ENCODE measurements around a stretch of chr22.

DNA sequence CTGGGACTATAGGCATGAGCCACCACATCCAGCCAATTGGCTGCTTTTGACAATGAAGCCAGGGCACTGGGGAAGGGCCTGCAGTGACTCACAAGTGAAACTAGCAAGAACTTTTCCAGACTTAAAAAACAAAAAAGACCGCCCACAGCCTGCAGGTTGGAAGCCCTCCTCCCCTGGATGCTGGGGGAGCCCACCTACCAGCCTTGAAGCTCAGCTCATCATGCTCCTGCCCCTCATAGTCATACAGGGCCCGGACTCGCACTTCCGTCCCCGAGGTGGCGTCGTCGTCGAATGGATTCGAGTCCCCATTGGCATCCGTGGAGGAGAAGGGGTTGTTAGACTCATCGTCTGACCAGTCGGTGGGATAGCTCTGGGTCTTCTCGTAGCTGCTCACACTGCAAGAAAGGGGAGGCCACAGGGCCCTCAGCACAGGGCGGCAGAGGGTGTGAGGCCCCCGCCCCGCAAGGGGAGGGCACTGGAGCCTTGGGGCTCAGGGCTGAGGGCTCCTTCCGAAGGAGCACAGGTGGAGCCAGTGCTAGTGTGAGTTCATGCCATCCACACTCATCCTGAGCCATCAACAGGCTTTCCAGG, 19.0 kb upstream of the ARFGAP3 start:
- RAMPAGE, long total RNA: no peak
- RRBS: no CpG with 5 or more reads among the region's 18 CpGs

- RAMPAGE, long total RNA: no peak
- RRBS: no CpG with 5 or more reads among the region's 29 CpGs
These were observed 23.8 kb upstream of the ARFGAP3 start for GRCh38 chr22:42880521-42881702.

DNA sequence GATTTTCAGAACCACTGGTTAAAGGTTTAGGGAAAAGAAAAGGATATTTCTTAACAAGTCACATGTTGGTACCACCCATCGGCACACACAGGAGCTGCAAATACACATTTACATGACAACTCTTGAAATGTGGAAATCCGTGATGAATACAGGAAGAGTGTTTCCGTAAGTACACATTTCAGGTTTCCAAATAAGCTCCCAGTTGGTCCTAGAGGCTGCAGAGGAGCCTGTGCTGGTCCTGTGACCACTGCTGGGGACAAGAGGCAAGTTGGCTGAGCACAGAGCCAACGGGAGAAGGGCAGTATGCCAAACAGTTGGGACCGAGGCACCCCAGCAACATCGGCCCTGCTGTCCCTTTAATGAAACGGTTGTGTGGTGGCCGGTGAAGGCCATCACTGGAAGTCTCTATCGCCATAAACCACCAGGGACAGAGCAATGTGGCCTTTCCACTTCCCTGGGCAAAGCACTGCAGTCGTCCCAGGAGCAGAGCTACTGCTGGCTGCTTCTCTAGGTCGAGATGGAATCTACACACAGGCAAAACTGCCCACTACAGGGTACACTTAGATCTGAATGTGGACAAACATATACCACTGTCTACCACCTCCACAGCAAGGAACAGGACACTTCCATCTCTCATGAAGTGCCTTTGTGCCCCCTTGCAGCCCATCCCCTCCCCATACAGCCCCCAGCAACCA, 38.6 kb upstream of the ARFGAP3 start:
- RAMPAGE, long total RNA: no peak
- RRBS: no CpG with 5 or more reads among the region's 11 CpGs

GRCh38 chr22:42901677-42902306, 44.7 kb upstream of the ARFGAP3 start:
- RAMPAGE, long total RNA: no peak
- RRBS: no CpG with 5 or more reads among the region's 15 CpGs

GRCh38 chr22:42945537-42946604, 69.1 kb downstream of the PACSIN2 start:
- RAMPAGE, long total RNA: no peak
- RRBS: no CpG with 5 or more reads among the region's 11 CpGs

GRCh38 chr22:43024984-43025484, 10.1 kb upstream of the PACSIN2 start:
- RAMPAGE, long total RNA: no peak
- RRBS: no CpG with 5 or more reads among the region's 9 CpGs

GRCh38 chr22:43174011-43174651, 12.8 kb downstream of the TTLL12 start:
- RAMPAGE, long total RNA: no peak
- RRBS: no CpG with 5 or more reads among the region's 37 CpGs

GRCh38 chr22:43227211-43227562, 40.3 kb upstream of the TTLL12 start:
- RAMPAGE, long total RNA: no peak
- RRBS: no CpG with 5 or more reads among the region's 14 CpGs

DNA sequence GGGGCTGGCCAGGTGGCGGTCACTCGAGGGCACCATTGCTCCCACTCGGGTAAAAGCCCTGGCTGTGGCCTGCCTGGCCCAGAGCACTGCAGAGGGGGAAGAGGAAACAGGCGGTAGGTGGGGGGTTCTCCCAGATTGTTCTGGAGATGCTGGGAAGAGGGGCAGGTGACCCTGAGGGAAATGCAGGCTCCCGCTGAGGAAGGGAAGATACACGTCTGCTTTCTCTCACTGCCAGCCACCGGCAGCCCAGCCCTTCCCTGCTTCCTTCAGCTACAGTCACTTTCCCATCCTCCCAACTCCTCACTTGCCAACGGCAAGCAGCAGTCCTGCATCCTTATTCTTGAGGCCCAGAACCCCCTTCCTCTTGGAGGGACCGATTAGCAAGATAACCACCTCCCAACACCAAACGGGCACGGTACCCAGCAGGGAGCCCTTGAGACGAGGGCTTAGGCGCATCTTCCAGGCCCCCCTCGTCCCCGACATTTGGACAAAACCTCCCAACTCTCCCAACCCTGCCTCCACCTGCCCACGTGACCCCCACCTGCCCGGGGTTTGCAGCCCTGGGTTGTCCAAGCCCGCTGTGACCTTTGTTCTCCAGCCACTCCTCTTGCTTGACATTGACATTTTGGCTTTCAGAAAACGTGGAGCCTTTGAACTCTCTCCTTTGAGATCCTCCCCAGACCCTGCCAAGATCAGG, 48.7 kb upstream of the TTLL12 start:
- RAMPAGE, long total RNA: no peak
- RRBS: no CpG with 5 or more reads among the region's 19 CpGs

GRCh38 chr22:43263050-43263413, 76.1 kb upstream of the TTLL12 start:
- RAMPAGE, long total RNA: no peak
- RRBS: no CpG with 5 or more reads among the region's 7 CpGs

- RAMPAGE, long total RNA: no peak
- RRBS: 98% methylated on average over 1 of the region's 8 CpGs
These were observed 20.7 kb upstream of the MPPED1 start for GRCh38 chr22:43390908-43391775.

GRCh38 chr22:43823395-43824160, 11.5 kb upstream of the EFCAB6 start:
- RAMPAGE, long total RNA: no peak
- RRBS: no CpG with 5 or more reads among the region's 17 CpGs

GRCh38 chr22:43919024-43919988, 4.3 kb upstream of the PNPLA3 start:
- RAMPAGE, long total RNA: no peak
- RRBS: no CpG with 5 or more reads among the region's 18 CpGs

GRCh38 chr22:44011952-44012606, 12.0 kb upstream of the PARVB start:
- RAMPAGE, long total RNA: no peak
- RRBS: no CpG with 5 or more reads among the region's 6 CpGs

DNA sequence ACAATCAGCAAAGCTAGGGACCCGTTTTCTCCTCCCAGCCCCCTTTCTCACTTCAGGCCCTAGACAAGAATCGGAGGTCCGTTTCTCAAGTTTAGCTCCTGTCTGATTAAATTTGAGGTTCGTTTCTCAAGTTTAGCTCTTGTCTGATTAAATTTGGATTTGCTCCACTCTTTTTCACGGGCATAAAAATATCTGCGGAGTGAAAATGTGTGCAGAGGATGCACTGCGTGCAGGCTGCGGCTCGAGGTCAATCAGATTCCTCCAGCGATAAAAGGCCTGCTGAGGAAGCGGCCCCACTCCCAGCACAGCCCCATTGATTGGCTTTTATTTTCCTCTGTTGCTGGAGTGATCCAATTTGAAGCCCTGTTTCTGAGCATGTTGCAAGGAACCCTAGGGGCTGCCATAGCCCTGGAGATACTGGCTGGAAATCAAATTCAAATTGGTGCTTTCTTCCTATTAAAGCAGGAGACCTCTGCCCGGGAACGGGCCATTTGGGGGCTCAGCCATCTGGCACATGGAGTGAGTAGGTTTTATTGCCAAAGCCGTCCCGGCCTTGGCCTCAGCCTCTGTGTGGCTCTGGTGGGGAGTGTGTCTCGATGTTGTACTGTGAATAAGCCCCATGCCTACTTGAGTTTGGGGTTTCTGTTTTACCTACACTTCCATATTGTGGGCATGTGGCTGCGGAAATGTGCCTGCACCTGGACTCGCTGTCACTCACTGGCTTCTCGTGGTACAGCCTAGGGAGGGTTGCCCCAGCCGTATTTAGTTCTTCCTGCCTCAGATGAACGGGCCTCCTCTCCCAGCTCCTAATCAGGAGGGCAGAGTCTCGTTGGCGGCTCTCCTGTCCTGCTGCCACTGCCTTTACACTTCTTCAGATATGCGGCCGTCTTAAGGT, 25.4 kb downstream of the PARVB start:
- RAMPAGE, long total RNA: no peak
- RRBS: 76% methylated on average over 4 of the region's 25 CpGs

- RAMPAGE, long total RNA: no peak
- RRBS: no CpG with 5 or more reads among the region's 5 CpGs
These were observed 32.7 kb downstream of the PARVB start for GRCh38 chr22:44056822-44057175.

GRCh38 chr22:44171486-44172010, 9.2 kb upstream of the PARVG start:
- RAMPAGE, long total RNA: no peak
- RRBS: no CpG with 5 or more reads among the region's 9 CpGs

DNA sequence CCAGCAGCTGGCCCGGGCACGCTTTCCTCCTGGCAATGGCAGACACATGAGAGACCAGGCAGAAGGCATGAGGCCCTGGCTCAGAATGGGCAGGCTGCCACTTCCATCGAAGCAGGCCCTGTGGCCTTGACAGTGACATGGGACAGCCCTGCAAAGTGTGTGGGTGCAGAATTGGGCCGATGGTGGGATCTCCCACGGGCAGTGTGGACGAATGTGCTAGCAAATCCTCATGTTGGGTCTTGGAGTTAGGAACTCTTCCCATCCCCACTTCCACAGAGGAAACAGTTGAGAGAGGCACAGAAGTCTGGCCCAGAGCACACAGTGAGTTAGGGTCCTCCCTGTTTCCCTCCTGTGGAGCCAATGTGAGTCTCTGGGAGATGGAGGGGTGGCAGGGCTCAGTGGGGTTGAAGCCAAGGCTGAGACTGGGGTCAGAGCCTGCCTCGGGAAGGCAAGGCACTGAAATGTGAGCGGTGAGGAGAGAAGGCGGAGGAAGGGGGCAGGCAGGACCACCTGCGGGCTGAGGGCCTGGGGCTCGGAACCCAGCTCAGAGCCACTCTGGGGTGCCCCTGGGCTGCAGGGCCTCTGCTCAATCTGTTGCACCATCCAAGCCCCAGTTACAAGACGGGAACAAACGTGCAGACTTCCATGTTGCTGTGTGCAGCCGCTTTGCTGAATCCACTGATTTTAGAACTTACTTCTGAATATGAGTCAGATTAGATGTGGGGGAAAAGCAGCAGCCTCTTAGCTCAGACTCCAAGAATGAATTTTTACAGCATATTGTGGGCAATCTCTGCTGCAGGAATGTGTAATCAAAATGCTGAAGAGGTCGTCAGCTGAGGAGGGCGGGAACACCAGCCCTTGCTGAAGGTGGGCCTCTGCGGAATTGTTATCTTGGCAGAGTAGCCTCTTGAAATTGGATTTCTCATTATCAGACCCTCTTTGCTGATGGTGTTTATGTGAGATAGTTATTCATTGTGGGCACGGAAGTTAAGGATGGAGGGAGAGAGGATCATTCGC, 21.4 kb downstream of the PARVG start:
- RAMPAGE, long total RNA: no peak
- RRBS: no CpG with 5 or more reads among the region's 19 CpGs

DNA sequence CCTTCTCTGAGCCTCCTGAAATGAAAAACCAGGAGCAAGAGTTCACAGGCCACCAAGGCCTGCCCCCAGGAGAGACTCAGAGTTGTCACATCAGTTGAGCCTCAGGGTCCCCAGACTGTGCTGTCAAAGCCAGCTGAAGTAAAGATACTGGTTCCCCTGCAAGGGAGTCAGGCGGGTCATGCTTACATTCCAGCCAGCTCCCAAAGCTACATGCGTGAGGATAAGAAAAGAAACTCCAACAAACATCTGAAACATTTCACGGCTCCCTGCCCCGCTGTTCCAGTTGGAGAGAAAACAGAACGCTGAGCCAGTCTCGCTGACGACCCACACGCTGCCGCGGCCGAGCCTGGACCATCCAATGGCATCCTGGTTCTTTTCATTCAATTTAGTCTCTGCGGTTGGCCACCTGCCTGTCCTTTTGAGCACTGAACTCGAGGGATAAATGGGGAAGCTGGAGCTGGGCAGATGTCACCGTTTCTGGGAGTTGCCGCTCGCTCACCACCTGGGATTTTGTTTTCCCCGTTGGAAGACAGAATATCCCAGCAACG, 45.1 kb upstream of the SHISAL1 start:
- RAMPAGE, long total RNA: no peak
- RRBS: no CpG with 5 or more reads among the region's 18 CpGs

- RAMPAGE, long total RNA: no peak
- RRBS: 95% methylated on average over 2 of the region's 16 CpGs
These were observed 43.7 kb downstream of the ARHGAP8 start for GRCh38 chr22:44795836-44796650.

Measured in epithelial cell of proximal tubule (primary cell).